ENCODE results near the gene CRACD.

DNA sequence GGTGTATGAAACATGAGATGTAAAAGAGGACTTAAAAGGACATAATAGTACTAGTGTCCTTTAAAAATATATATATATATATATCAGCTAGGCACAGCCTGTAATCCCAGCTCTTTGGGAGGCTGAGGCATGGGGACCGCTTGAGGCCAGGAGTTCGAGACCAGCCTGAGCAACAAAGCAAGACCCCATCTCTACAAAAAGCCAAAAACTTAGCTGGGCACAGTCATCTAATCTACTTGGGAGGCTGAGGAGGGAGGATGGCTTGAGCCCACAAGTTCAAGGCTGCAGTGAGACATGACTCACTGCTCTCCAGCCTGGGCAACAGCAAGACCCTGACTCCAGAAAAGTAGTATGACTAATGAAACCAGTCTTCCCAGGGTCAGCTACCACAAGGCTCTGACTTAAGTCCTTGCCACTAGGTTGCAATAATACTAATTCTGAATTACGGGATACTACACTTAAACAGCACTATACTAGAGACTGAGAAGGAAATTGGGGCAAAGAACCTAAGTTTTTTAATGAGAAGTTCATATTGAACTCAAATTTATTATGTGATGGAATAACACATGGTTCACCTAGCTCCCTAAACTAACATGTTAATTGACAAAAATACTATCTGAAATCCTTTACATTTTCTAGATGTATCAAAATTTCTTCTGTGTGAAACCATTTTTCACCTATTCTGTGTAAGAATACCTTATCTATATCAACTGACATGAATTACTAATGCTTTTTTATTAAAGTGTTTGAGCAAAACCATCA, 33.0 kb downstream of the ERVMER34-1 start:
- PRO-cap, 3 experiments = peak in 1 of 3 experiments; most common plus-strand start position 428 of the sequence (in 1)
- RAMPAGE, long total RNA, 4 experiments = no peak in any of the 4 experiments
- RRBS = no CpG with 5 or more reads among the region's 3 CpGs

DNA sequence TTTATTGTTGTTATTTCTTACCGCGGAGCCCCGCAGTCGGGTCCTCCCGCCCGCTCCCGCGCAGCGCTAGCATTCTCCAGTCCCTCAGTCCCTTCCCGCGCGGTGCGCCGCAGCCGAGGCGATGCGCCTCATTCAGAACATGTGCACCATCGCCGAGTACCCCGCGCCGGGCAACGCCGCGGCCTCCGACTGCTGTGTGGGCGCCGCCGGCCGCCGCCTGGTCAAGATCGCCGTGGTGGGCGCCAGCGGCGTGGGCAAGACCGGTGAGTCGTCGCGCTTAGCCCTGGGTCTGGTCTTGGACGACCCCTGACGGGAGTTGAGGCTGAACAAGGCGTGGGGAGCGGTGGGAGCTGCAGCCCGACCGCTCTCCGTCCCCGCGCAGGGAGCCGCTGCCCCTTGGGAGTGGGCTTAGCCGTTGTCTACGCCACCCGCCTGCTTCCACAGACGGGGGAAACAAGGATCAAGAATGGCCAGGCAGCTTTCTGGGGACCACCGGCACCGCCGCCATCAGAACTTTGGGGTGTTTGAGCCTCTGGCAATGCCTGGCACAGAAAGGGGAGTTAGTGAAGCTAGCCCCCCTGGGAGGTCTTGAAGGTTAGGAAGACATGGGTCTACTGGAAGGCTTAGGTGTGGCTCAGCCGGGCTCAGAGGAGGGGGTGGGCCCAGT, 403 bp downstream of the RASL11B start:
- PRO-cap, 3 experiments = no peak in any of the 3 experiments
- RAMPAGE, long total RNA, 4 experiments = no peak in any of the 4 experiments
- RRBS = 2% methylated on average over 16 of the region's 58 CpGs

DNA sequence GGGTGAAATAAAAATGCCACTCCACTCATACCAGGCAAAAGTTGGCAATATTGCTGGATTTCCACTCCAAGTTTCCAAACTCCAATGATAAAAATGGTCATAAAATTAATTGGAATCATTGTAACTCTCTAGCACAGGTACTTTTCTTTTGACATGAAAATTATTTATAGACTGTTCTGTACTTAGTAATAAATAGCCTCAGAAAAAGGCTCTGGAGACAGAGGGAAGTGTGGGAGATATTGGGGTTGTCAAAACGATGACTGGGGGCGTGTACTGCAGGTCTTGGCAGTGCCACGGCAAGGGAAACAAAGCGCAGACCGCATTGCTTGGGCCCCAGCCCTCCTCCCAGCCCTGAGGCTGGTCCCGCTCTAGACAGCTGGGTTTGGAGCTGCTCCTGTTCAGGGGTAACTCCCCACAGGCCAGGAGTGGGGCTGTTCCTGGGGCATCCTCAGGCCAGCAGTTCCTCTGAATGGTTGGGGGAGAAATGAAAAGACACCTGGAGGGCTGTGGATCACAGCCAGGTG, 131.6 kb downstream of the RASL11B start:
- PRO-cap, 3 experiments = no peak in any of the 3 experiments
- RAMPAGE, long total RNA, 4 experiments = no peak in any of the 4 experiments
- RRBS = no CpG with 5 or more reads among the region's 6 CpGs

DNA sequence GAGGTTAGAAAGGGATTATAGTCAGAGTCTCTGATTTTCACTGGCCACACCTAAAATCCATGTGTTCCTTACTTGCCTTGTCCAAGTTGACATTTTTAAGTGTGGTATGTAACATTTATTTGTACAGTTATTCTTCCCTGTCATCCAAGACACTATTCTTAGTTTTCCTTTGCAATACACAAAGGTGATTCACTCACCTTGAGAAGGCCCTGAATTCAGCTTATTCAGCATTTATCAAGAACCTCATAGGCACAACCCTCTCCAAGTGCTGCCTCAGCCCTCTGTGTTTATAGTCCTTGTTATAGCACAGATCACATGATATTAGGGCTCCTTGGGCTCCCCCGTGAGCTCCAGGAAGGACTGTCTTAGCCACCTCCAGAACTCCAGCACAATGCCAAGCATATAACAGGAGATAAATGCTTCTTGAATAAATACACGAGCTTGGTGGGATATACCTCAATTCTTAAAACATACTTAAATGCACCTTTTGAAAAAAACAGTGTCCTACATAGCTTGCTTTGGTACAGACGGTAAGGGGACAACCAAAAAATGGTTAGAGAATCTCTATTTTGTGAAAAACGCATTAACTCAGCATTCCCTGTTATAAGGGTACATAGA, 152.3 kb downstream of the RASL11B start:
- PRO-cap, 3 experiments = no peak in any of the 3 experiments
- RAMPAGE, long total RNA, 4 experiments = no peak in any of the 4 experiments
- RRBS = no CpG with 5 or more reads among the region's 4 CpGs

- PRO-cap, 3 experiments = no peak in any of the 3 experiments
- RAMPAGE, long total RNA, 4 experiments = no peak in any of the 4 experiments
- RRBS = no CpG with 5 or more reads among the region's 5 CpGs
Measured at GRCh38 chr4:53039208-53040103, 177.3 kb downstream of the RASL11B start.

DNA sequence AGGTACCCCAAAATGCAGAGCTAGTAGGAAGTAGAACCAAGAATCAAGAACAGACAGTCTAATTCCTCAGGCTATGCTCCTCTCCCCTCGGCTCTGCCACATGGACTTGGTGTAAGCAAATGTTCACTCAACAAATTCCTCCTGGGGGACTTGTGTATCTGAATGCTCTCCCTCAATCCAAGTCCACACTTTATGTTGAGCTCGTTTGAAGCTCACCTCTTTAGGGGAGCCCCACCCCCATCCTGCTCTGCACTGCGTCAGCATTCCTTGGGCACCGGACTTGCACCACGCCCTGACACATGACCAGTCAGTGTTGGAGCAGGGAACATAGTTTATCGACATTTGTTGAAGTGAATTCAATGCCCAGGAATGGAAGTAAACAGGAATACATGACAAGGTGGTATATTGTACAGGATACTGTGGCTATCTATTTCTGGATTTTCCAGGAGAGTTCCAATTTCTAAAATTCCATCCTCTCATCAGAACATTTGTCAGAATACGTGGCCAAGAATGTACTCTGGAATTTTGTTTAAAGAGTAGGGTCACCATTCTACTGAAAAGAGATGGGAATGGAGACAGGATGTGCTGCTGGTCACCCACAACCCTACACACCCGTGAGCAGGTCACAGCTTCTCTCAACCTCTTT, 59.9 kb upstream of the LNX1 start:
- PRO-cap, 3 experiments = peak in 1 of 3 experiments; most common plus-strand start position 306 of the sequence (in 1); most common minus-strand start position 192 of the sequence (in 1)
- RAMPAGE, long total RNA, 4 experiments = no peak in any of the 4 experiments
- RRBS = no CpG with 5 or more reads among the region's 8 CpGs

GRCh38 chr4:53919810-53920183, 144.6 kb downstream of the CHIC2 start:
- PRO-cap, 3 experiments = no peak in any of the 3 experiments
- RAMPAGE, long total RNA, 4 experiments = no peak in any of the 4 experiments
- RRBS = no CpG with 5 or more reads among the region's 5 CpGs

GRCh38 chr4:53929923-53930463, 134.4 kb downstream of the CHIC2 start:
- PRO-cap, 3 experiments = no peak in any of the 3 experiments
- RAMPAGE, long total RNA, 4 experiments = no peak in any of the 4 experiments
- RRBS = no CpG with 5 or more reads among the region's 7 CpGs

GRCh38 chr4:53987675-53988542, 76.5 kb downstream of the CHIC2 start:
- PRO-cap, 3 experiments = no peak in any of the 3 experiments
- RAMPAGE, long total RNA, 4 experiments = no peak in any of the 4 experiments
- RRBS = no CpG with 5 or more reads among the region's 1 CpG

- PRO-cap, 3 experiments = peak in 3 of 3 experiments; most common plus-strand start chr4:54227789 (in 2); most common minus-strand start chr4:54227593 (in 1)
- RAMPAGE, long total RNA, 4 experiments = no peak in any of the 4 experiments
- RRBS = 13% methylated on average over 9 of the region's 29 CpGs
Measured at GRCh38 chr4:54227319-54227882, 1.7 kb upstream of the PDGFRA start.

DNA sequence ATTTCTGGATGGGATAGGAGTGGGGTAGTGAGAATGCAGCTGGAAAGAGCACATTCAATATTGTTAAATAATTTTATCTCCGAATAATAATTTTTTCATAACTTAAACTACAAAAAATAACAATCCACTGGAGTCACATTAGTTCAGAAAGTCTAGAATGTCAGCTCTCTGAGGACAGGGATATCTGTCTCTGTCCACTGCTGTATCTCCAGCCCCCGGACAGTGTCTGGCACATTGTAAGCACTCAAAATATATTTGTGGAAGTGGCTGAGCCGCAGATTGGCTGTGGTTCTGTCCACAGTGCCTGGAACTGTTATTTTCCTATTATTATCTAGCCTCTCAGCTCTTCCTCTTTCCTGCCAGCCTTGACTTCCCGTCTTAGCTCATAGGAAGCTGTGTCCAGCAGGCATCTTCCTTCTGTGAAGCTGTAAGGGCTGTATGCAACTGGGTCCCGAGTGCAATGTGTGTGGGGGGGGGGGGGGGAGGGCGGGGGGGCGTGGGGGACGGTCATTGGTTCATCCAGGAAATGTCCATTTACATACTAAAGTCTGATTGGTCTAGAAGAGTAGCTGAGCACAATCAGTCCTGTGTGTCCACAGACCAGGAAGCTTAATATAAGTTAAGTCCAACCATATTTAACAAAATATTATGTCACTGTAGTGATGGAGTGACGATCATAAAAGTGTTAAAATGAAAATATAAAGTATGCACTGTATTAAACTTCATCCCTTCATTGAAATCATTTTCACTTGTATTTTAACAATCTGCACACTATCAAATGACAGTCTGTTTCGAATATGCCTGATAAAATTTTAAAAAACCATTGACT, 210.7 kb downstream of the PDGFRA start:
- PRO-cap, 3 experiments = no peak in any of the 3 experiments
- RAMPAGE, long total RNA, 4 experiments = no peak in any of the 4 experiments
- RRBS = no CpG with 5 or more reads among the region's 10 CpGs

DNA sequence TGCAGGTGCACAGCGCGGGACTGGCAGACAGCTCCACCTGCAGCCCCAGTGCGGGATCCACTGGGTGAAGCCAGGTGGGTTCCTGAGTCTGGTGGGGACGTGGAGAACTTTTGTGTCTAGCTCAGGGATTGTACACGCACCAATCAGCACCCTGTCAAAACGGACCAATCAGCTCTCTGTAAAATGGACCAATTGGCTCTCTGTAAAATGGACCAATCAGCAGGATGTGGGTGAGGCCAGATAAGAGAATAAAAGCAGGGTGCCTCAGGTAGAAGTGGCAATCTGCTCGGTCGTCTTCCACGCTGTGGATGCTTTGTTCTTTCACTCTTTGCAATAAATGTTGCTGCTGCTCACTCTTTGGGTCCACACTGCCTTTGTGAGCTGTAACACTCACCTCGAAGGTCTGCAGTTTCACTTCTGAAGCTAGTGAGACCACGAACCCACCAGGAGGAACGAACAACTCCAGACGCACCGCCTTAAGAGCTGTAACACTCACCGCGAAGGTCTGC, 24.8 kb upstream of the KIT start:
- PRO-cap, 3 experiments = no peak in any of the 3 experiments
- RAMPAGE, long total RNA, 4 experiments = no peak in any of the 4 experiments
- RRBS = no CpG with 5 or more reads among the region's 16 CpGs

GRCh38 chr4:55078838-55079548, 46.4 kb downstream of the KDR start:
- PRO-cap, 3 experiments = peak in 2 of 3 experiments; most common plus-strand start chr4:55079251 (in 2); most common minus-strand start chr4:55079143 (in 2)
- RAMPAGE, long total RNA, 4 experiments = no peak in any of the 4 experiments
- RRBS = no CpG with 5 or more reads among the region's 12 CpGs

DNA sequence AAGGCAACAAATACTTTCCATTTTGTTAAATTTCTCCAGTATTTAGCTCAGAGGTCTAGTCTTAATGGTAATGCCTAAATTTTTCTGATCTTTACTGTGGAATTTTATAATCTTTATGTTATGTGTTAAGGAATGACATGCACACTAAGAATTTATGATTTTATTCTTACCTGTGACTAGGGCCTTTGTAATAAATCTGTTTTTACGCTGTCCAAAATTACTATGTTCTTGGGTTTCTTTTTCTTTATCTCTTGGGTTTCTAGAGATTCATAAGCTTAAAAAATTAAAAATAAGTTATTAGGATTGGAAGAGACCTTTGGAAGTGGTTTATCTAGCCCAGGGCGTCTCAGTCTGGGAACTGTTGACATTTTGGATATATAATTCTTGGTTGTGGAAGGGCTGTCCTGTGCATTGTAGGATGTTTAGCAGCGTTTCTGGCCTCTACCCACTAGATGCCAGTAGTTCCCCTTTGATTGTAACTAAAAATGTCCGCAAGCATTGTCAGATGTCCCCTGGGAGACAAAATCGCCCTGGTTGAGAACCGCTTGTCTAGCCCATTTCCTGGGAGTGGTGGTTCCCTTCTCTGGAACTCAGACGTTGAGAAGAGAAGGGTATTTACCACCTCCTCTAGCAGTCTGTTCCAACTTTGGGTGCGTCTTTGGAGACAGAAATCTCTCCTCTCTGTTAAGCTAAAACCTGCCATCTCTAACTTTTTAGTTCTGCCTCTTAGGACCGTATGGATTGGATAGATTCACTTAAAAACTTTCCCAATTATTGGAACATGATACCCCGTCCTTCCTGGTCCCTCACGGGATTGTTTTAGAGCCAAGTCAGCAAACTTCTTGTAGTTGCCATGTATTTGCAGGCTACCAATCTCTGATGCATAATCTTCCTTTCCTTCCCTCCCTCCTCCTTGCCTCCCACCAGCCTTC, 13.7 kb downstream of the TMEM165 start:
- PRO-cap, 3 experiments = no peak in any of the 3 experiments
- RAMPAGE, long total RNA, 4 experiments = no peak in any of the 4 experiments
- RRBS = no CpG with 5 or more reads among the region's 11 CpGs

GRCh38 chr4:55546245-55546497, 538 bp downstream of the CLOCK start:
- PRO-cap, 3 experiments = no peak in any of the 3 experiments
- RAMPAGE, long total RNA, 4 experiments = no peak in any of the 4 experiments
- RRBS = 1% methylated on average over 22 of the region's 24 CpGs

GRCh38 chr4:55547362-55547662, 603 bp upstream of the CLOCK start:
- PRO-cap, 3 experiments = peak in 2 of 3 experiments; most common plus-strand start chr4:55547518 (in 1); most common minus-strand start chr4:55547457 (in 1)
- RAMPAGE, long total RNA, 4 experiments = no peak in any of the 4 experiments
- RRBS = no CpG with 5 or more reads among the region's 9 CpGs

GRCh38 chr4:55619491-55619697, 16.7 kb downstream of the NMU start:
- PRO-cap, 3 experiments = no peak in any of the 3 experiments
- RAMPAGE, long total RNA, 4 experiments = no peak in any of the 4 experiments
- RRBS = no CpG with 5 or more reads among the region's 9 CpGs

GRCh38 chr4:55636996-55637863, 1.1 kb upstream of the NMU start:
- PRO-cap, 3 experiments = no peak in any of the 3 experiments
- RAMPAGE, long total RNA, 4 experiments = no peak in any of the 4 experiments
- RRBS = no CpG with 5 or more reads among the region's 18 CpGs

DNA sequence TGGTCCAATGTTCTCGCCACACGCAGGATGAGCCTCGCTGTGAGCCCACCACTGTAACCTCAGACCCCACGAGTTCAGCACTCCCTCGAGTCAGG, 288 bp upstream of the CRACD start:
- PRO-cap, 3 experiments = no peak in any of the 3 experiments
- RAMPAGE, long total RNA, 4 experiments = no peak in any of the 4 experiments
- RRBS = no CpG with 5 or more reads among the region's 5 CpGs

DNA sequence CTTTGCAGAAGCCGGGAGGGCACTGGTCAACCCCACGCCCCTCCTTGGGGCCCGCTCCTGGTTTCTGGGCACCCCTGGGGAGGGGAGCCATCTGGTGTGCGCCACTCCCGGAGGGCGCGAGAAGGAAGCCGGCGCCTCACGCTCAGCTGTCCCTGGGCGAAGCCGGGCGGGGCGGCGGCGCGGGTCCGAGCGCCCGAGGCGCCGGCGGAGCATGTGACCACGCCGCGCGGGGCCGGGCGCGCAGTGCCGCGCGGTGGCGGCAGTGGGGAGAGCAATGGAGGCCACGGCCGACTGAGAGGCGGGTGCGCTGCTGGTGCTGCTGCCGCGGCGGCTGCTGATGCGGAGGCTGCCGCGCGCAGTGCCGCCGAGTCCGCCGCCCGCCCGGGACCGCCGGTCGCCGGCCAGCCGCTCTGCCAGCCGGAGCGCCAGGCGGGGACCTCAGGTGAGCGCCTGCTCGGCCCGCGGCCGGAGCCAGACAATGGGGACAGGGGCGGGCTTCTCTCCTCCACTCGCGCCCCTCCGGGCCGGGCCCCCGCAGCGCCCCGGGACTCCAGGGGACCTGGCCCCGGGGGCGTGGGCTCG, at the start of gene CRACD:
CRACD (plus strand) TSS at position 241 of the 582 bp plus-strand sequence.
- PRO-cap, 3 experiments = peak in 3 of 3 experiments; most common plus-strand start position 274 of the sequence (in 3)
- RAMPAGE, long total RNA, 4 experiments = no peak in any of the 4 experiments
- RRBS = 2% methylated on average over 30 of the region's 75 CpGs